ENCODE results near the genes RRP12 and GOLGA7B.

- RRBS, result no CpG with 5 or more reads among the region's 4 CpGs
Observed at GRCh38 chr10:96699327-96700064, 20.8 kb downstream of the PIK3AP1 start.

- RRBS, result no CpG with 5 or more reads among the region's 2 CpGs
Observed at GRCh38 chr10:96758455-96758910, 38.2 kb upstream of the PIK3AP1 start.

DNA sequence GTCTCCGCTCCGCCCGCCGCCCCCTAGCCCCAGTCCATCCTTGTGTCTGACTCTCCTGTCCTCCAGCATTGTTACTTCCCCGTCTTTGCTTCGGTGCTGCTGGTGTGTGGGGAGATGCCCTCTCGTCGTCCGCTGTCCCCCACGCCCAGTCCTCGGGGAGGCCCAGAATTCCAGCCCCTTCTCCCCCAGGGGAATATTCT lies 1.3 kb downstream of the LCOR start:
- RRBS, result no CpG with 5 or more reads among the region's 11 CpGs

DNA sequence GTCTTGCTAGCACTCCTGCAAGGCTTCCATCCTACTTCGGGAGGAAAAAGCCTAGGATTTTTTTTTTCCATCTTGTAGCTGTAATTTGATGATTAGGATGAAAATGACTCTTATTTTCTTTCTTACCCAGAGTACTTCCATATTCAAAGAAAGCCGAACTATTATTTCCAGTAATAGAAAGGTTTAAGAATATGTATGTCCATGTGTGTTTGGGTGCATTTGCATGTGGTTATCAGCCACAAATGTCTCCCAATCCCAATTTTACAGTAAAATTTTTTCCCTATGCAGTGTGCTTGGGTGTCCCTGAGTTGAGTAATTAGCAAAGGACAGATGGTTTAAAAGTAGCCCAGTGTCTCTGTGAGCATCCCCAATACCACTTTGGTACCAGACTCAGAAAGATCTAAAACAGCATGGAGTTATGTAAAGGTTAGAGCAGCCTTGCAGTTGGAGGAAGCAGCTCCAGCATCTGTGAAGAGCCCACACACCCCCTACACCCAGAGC lies 153.9 kb downstream of the LCOR start:
- RRBS, result no CpG with 5 or more reads among the region's 2 CpGs

DNA sequence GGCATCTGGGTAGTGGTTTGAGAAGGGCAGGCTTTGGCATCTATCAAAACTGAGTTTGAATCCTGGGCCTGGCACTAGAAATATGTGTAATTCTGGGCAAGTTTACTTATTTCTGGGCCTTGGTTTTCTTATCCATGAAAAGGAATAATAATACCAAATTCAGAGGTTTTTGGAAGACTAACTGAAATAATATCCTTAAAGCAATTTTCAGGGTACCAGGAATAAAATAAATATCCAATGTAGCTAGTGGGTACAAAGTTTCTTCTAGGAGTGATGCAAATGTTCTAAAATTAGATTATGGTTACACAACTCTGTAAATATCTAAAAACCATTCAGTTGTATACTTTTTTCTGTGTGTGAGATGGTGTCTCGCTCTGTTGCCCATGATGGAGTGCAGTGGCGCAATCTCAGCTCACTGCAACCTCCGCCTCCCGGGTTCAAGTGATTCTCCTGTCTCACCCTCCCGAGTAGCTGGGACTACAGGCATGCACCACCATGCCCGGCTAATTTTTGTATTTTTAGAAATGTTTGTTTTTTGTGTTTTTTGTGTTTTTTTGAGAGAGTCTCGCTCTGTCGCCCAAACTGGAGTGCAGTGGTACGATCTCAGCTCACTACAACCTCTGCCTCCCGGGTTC lies 10.7 kb upstream of the FRAT1 start:
- RRBS, result no CpG with 5 or more reads among the region's 10 CpGs

- RRBS, result 7% methylated on average over 5 of the region's 47 CpGs
Observed at GRCh38 chr10:97400667-97401733, at the start of gene RRP12. TSS of gene RRP12 (minus strand) at chr10:97401340.

DNA sequence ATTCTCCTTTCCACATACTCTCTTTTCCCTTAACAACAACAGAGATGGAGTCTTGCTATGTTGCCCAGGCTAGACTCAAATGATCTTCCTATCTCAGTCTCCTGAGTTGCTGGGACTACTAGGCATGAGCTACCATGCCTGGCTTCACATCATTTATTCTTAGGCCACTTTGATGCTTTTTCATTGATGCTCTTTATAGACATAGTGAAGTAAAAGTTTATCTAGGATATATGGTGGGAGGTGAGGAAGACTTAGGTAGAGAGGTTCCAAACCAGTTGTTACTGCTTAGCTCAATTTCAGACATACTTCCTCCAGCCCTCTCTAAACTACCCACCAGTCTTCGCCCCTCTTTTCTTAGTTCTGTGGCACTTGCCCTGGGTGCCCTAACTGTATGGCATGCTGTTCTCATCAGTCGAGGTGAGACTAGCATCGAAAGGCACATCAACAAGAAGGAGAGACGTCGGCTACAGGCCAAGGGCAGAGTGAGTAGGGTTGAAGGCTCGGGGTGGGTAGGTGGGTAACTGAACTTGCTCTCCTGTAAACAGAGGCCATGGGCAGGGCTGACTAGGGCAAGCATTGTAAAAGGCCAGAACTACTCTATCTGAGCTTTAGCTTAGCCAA lies 9.4 kb downstream of the ZDHHC16 start:
- RRBS, result no CpG with 5 or more reads among the region's 6 CpGs

GRCh38 chr10:97578086-97578545 lies 5.5 kb downstream of the ANKRD2 start:
- RRBS, result no CpG with 5 or more reads among the region's 30 CpGs

DNA sequence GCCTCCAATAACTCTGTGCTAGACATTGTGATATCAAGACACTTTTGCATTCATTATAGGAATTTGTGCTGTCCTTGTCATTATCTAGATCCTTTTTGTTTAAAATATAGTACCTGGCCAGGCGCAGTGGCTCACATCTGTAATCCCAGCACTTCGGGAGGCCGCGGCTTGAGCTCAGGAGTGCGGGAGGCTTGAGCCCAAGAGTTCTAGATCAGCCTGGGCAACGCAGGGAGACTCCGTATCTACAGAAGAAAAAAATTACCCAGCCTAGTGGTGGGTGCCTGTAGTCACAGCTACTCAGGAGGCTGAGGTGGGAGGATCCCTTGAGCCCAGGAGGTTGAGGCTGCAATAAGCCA lies 570 bp upstream of the MORN4 start:
- RRBS, result no CpG with 5 or more reads among the region's 7 CpGs

DNA sequence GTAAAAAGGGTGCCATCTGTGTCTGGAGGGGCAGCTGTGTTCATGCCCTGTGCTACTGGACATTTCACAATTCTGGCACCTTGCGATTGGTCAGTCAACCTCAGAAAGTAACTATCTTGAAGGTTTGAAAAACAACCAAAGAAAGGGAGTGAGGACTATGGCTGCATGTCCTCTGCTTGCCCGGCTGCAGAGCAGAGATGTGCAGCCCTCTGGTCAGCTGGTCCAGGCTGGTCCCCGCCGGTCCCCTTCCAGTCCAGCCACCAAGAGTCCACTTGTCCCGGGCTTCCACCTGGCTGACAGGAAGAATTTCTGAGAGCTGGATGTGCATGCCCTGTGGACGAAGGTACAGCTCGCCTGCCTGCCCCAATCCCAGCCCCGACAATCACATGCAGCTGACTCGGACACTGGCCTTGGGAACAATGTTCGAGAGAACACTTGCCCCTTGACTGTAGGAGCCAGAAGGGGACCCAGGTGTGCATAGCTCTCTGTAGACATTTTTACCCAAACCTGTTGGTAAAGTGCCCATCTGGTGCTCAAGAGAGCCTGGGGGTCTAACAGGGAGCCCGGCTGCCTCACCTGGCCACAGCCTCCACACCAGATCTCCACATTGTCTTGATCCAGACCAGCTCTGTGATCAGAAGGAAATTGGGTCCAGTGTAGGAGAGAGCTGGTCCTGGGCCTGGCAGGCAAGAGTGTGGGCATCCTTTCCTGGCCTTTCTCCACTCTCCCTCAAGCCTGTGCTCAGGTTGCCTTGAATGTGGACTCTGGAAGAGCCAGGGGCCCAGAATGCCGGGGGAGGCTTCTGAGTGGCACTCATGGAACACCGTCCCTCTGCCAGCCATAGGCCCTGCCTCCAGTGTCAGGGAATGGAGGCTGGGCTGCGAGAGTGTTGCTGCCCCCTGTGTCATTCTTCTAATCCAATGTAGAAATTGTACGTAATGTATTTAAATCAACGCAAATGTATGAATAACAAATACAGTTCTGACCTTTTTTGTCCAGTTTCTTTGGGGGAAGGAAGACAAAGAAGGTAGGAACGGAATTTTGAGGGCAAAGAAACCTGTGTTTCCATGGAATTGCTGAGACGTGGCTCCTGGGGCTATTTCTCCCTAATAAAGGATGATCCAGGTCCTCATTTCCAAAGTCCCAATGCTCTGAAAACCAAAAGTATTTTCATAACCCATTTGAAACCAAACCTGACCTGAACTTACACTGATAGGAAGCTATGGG lies 11.6 kb downstream of the AVPI1 start:
- RRBS, result 86% methylated on average over 4 of the region's 18 CpGs

DNA sequence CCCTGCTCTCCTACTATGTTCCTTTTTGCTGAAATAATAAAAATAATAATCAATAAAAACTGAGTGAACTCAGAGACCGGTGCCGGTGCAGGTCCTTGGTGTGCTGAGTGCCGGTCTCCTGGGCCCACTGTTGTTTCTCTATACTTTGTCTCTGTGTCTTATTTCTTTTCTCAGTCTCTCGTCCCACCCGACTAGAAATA lies 13.0 kb upstream of the MARVELD1 start:
- RRBS, result no CpG with 5 or more reads among the region's 5 CpGs

GRCh38 chr10:97849431-97850498 lies at the start of gene GOLGA7B:
TSS of gene GOLGA7B (plus strand) at chr10:97849843.
- RRBS, result 4% methylated on average over 55 of the region's 99 CpGs

DNA sequence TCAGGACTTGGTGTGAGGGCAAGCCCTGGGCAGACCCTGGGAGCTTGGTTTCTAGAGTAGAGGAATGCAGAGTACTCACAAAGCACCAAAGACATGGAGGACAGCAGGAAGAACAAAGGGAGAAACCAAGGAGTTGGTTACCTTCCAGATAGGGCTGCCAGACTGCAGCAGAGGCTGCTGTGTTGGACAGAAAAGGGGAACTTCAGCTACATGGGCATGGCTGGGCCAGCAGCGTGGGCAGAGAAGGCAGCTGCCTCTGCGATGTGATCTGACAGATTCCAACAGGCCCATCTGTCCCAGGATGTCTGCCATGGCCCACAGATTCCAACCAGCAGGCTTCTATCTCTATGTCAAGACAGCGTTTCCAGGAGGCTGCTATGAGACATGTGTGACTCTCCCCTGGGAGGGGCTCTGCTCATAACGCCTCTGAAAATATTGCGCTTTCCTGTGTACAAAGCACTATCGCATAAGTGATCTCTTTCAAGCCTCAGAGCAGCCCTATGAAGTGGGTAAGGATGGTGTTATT lies 1.9 kb downstream of the GOLGA7B start:
- RRBS, result no CpG with 5 or more reads among the region's 6 CpGs

- RRBS, result 5% methylated on average over 7 of the region's 40 CpGs
Observed at GRCh38 chr10:98134722-98135467, 438 bp downstream of the R3HCC1L start.

GRCh38 chr10:98168163-98169333 lies 34.1 kb downstream of the R3HCC1L start:
- RRBS, result no CpG with 5 or more reads among the region's 9 CpGs

DNA sequence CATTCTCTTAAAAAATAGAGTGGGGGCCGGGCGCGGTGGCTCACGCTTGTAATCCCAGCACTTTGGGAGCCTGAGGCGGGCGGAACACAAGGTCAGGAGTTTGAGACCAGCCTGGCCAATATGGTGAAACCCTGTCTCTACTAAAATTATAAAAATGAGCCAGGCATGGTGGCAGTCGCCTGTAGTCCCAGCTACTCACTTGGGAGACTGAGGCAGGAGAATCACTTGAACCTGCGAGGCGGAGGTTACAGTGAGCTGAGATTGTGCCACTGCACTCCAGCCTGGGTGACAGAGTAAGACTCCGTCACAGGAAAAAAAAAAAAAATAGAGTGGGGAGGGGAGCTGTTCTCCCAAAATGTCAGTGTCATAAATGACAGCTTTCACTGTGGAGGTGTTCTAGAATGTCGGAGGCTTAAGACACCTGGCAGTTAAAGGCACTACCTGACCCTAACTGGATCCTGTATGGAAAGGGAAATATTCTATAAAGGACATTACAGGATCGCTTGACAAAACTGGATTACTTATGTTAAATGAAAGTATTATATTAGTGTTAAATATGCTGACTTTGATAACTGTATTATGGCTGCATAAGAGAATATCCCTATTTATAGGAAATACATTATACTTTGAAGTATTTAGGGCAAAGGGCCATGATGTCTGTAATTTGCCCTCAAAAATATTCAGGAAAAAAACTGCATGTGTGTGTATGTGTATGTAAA lies 65.3 kb downstream of the LOXL4 start:
- RRBS, result no CpG with 5 or more reads among the region's 12 CpGs

GRCh38 chr10:98360990-98361758 lies 53.8 kb downstream of the PYROXD2 start:
- RRBS, result 11% methylated on average over 4 of the region's 16 CpGs

- RRBS, result no CpG with 5 or more reads among the region's 9 CpGs
Observed at GRCh38 chr10:98391015-98391426, 24.0 kb downstream of the PYROXD2 start.

DNA sequence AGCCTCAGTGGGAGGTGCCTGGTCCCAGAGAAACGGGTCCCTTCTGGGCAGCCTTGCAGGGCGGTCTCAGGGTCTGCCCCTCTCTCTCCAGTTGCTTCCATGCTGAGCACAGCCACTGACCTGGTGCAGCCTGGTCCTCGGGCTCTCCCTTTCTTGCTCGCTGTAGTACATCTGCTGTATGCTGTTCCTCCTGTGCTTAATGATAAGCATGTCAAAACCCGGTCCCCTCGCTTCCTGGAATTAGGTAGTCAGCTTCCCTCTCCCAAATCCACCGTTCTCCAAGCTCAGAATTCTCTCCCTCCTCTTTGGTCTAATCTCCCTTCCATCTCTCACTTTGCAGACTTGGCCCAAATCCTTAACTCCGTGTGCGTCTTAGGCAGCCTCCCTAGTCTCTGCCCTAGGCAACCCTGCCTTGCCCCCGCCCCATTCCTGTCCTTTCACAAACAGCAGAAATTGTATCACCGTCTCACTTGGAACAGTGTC lies 11.1 kb upstream of the HPS1 start:
- RRBS, result no CpG with 5 or more reads among the region's 11 CpGs

GRCh38 chr10:99521844-99522543 lies 10.7 kb upstream of the NKX2-3 start:
- RRBS, result 34% methylated on average over 28 of the region's 52 CpGs

Data from UCH-1 (cell line).